Occipital lobe (tissue), 2 donors: ENCODE data around the genes UNC45B, SLFN13, RASL10B and MRM1.

DNA sequence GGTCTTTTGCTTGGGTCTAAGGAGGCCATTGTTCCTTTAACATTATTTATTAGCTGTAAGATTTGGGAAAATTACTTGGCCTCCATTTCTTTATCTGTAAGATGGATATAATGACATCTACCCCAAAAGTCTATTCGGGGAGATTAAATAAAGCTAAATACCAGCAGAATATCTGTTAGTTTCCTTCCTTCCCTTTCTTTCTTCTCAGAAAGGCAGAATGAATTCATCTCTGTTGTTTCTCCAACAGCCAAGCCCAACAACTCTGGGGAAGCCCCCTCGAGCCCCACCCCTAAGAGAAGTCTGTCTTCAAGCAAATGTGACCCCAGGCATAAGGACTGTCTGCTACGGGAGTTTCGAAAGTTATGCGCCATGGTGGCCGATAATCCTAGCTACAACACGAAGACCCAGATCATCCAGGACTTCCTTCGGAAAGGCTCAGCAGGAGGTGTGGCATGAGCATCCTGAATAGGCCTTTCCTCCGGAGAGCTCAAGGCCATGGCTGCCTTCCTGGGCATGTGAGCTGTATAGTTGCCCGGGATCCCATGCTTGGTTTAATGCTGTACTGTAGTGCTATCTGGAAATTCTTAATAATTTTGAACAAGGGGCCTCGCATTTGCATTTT lies 9.0 kb downstream of the LIG3 start:
- RAMPAGE, long total RNA, result no peak

DNA sequence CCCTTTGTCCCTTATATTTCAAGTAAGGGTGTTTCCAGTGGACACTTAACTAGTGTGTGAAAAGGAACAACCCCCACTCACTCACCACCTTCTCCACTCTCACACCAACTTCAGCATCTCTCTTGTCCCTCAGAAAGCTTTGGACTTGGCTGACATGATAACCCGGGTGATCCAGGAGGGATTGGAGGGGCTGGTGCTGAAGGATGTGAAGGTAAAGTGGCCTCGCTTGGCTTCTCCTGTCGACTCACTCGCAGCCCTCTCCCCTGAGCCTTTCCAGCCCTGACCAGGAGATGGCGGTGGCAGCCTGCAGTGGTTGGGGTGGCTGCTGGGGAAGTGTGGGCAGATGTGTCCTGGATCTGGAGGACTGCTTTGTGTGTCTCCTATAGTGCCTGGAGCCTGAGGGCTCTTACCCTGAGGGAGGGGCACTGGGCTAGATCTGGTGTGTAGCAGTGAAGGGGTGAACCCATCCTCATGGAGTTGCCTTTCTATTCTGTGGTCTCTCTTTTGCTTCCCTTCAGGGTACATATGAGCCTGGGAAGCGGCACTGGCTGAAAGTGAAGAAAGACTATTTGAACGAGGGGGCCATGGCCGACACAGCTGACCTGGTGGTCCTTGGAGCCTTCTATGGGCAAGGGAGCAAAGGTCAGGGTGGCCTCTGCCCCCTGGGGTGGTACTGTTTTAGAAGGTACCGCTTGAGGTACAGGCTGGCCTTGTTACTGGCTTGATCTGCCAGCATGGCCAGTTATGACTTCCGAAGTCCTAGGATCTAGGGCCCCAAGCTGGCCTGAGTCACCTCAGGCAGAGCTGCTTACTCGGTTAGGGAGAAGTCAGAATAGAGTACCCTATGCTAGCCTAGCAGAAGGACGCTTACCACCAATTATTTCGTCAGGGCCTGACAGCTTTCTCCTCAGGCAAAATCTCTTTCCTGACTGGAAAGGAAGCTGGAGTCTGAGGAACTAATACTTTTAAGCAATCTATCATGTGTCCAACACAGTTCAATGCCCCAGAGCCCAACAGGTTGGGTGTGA lies 18.1 kb downstream of the LIG3 start:
- RAMPAGE, long total RNA, result no peak

DNA sequence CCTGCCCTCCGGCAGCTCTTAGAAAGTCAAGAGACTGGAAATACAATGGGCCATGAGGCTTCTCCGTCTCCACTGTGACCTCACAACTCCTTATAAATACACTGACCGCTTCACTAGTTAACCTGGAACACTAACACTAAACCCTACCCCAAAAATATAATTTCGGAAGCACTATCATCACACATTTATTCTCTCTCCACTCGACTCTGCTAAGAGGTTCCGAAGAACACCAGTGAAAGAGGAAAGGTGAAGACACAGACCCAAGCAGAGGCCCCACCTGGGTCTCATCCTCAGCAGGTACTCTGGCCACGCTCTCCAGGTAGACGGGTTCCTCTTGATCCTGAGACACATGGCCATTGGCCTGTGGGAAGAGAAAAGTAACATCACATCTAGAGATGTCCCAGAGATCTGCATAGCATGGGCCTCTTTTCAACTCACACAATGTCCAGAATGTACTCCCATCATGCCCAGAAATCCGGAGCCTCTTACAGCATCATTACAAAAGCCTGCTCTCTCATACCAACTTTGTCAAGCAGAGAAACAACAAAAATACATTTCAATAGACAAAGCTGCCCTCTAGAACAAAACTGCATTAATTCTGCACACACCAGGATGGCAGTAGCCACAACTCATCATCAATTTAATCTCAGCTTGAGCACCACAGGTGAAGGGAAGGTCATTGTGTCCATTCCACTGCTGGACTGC lies 37.1 kb downstream of the LIG3 start:
- RAMPAGE, long total RNA, result no peak

DNA sequence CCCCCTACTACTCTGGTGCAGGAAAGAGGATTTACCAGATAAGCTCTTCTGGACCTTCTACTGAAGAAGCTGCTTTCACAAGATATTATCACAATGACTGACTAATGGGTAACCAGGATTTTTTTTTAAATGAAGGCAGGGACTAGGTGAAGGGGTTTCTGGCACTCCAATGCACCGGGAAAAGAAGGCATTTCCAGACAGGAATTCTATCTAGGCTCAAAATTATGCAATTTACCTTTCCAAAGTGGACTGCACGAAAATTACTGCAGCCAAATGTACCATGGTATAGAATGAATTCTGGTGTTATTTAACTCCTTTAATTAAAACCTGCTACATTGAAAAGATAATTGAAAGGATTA lies 16.5 kb downstream of the RFFL start:
- RAMPAGE, long total RNA, result no peak

GRCh38 chr17:35147103-35148145 lies at the start of gene UNC45B:
TSS of gene UNC45B (plus strand) at chr17:35147817.
- RAMPAGE, long total RNA, result no peak

- RAMPAGE, long total RNA, result no peak
Observed at GRCh38 chr17:35214710-35215214, 20.6 kb upstream of the SLC35G3 start.

DNA sequence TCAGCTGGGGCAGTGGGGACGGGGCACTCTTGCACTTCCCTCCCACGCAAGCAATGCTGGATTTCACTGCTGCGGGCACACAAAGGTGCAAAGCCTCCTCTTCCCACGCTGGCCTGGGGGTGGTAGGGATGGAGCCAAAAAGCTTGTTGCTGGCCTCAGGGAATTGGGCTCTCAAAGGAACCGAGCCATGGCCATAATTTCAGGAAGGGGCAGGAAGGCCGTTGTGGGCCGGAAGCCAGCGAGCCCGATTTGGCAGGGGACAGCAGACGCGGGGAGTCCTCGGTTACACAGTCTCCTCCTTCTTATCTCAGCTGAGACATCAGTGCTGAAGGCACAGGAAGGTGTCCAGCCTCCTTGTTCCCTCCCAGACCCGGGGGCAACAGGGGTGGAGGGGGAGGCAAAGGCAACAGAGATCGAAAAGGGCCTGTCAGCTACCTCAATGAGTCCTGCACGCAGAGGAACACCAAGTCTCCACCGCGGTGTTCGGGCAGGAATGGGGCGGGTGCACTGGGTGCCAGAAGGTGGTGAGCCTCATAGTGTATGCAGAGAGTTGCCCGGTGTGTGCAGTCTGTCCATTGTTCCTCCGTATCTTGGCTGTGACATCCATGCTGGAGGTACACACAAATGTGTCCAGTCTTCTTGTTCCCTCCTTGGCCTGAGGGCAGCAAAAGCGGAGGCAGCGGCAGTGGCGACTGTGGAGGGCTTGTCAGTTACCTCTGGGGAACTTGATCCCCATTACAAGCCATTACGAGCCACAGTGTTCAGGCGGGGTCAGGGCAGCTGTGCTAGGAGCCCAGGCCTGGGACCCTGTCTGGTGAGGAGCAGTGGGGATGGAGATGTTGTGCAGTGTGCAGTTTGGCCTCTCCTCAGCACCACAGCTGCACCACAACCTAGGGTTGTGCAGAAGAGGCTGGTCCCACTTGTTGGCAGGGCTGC lies 59.3 kb downstream of the SLFN11 start:
- RAMPAGE, long total RNA, result no peak

GRCh38 chr17:35409738-35410703 lies 22.3 kb downstream of the SLFN12 start:
- RAMPAGE, long total RNA, result no peak

GRCh38 chr17:35448115-35449086 lies at the start of gene SLFN13:
TSS of gene SLFN13 (minus strand) at chr17:35448766.
- RAMPAGE, long total RNA, result no peak

DNA sequence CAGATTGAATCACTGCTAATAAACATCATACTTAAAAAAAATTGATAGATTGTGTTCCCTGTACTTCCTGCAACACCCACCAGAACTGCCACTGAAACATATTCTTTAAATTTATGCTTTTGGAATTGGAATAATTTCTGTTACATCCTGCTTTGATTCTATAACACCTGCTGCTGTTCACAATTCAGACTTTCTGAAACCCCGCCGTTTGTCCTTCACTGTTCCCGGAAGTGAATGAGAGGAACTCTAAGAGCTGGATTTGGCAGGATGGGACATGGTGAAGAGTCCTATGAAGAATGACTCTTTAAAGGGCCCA lies 8.9 kb downstream of the AP2B1 start:
- RAMPAGE, long total RNA, result no peak

DNA sequence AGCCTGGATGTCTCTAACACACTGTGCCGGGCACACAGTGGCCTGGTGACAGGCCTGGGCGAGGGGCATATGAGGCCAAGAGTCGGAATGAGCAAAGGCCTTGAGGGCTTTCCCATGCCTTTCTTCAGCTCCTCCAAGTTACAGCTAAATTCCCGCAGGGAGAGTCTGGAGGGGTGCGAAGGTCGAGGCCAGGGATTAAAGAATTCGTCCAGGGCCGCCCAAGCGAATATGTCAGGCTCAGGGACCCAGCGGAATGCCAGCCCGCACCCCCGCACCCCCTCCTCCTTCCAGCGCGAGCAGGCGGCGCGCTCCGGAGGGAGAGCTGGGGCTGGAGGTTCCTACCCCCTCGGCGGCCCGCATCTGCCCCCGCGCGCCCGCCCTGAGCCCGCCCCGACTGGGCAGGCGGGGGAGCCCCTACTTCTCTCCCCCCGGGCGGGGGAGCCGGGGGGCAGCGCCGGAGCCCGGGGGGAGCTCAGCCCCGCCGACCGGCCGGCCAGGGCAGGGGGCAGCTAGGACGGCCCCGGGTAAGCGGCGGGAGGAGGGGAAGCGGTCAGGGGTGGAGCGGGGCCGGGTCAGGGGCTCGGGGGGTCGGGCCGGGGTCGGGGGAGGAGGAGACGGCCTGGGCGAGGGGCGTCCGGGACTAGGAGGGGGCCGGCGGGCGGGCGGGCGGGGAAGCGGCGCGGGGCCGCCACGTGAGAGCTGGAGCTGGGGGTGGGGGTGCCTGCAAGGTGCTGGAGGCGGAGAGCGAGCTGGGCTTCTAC lies at the start of gene RASL10B:
Gene RASL10B (plus strand): TSS at position 285 of the 761 bp plus-strand sequence.
- RAMPAGE, long total RNA, result no peak

GRCh38 chr17:35900337-35900765 lies 20.2 kb upstream of the CCL5 start:
- RAMPAGE, long total RNA, result no peak

DNA sequence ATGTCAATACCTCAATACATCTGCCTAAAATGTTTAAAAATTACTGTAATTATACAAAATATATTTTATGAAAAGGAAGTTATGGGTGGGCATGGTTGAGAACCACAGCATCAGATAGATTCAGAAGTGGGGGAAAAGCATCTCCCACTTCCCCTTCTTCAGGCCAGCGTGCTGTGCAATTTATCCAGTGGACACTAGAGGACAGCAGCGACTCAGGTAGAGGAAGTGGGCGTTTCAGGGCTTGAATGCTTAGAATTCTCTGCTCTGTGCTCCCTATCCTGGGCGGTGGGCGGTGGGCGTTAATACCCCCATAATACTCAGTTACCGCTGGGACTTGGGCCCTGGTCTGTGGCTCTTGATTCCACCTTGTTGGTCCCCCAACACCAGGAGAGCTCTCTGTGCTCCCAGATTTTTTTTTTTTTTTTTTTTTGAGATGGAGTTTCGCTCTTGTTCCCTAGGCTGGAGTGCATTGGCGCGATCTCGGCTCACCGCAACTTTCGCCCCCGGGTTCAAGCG lies 3.6 kb upstream of the LYZL6 start:
- RAMPAGE, long total RNA, result no peak

- RAMPAGE, long total RNA, result no peak
Observed at GRCh38 chr17:36088684-36089122, 1.2 kb downstream of the CCL3 start.

DNA sequence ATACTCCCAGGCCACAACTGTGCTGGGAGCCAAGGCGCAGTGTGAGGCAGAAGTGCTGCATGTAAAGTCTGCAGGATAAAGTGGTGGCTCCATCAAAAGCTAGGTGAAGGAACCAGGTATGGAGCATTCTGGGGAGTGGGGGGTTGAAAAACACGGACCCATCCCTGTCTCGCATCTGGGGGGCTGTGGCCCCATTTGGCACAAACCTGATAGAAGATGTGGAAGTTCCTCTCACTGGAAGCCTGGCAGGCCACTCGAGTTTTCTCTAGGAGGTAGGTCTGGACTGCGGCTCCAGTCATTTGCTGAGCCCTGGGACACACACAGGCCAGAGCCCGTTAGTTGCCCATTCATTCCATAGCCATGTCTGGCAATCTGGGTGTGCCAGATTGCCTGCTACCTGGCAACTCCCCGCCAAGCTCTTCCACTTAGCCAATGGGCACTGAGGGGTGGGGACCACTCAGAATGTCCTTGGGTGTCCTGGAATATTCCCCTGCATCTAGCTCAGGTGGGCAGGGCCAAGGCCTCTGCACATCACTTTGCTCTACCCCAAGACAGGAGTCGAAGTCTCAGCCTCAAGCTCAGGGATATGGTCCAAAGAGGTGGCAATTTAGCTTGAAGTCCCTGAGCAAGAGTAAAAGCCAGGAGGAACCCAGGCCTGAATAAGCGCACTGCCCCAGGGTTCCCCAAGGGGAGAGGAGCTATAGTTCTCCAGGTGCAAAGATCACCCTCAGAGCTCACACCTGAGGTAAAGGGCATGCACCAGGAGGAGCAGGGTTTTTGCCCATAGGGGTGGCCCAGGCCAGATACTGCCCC lies 20.2 kb downstream of the MYO19 start:
- RAMPAGE, long total RNA, result no peak

DNA sequence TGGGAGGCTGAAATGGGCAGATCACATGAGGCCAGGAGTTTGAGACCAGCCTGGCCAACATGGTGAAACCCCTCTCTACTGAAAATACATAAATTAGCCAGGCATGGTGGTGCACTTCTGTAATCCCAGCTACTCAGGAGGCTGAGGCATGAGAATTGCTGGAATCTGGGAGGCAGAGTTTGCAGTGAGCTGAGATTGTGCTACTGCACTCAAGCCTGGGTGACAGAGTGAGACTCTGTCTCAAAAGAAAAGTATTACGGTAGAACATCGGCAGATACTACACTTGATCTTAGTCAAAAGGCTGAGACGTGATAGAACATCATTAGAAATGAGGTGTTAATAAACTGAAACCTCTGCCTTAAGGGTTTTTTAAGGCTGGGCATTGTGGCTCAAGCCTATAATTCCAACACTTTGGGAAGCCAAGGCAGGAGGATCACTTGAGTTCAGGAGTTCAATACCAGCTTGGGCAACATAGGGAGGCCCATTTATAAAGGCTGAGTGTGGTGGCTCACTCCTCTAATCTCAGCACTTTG lies 20.8 kb upstream of the DHRS11 start:
- RAMPAGE, long total RNA, result no peak

GRCh38 chr17:36594481-36595382 lies 3.1 kb downstream of the DHRS11 start:
- RAMPAGE, long total RNA, result no peak

DNA sequence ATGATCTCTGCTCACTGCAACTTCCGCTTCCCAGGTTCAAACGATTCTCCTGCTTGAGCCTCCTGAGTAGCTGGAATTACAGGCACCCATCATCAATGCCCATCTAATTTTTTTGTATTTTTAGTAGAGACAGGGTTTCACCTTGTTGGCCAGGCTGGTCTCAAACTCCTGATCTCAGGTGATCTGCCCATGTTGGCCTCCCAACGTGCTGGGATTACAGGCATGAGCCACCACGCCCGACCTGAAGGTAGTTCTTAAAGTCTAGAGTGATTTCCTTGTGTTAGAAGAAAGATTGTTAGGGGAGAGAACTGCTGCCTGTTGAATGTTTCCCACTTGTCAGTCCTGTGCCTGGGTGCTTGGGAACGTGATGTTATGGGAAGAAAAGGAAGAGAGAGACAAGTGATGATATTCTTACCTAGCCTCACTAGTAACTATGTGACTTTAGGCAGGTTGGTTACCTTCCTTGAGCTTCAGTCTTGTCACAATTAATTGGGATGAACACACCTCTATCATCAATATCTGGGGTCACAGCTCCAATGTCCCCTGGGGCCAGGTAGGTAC lies 3.9 kb downstream of the DHRS11 start:
- RAMPAGE, long total RNA, result no peak

GRCh38 chr17:36601289-36602264 lies at the start of gene MRM1:
TSS of gene MRM1 (plus strand) at chr17:36601583.
- RAMPAGE, long total RNA, result no peak

DNA sequence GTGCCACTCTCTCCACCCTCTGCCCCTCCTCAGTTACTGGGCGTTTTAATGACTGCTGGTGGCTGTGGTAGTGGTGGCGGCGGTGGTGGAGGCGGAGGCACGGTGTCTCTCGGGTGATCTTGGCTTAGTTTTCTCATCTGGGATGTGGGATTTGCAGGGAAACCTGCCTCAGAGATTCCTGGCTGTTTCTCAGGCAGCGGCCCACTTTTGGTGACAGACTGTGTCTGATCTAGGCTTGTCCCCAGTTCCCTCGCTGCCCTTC lies 41.1 kb downstream of the MRM1 start:
- RAMPAGE, long total RNA, result no peak